ENCODE results near the gene MAST1.

- RRBS, result 4% methylated on average over 26 of the region's 64 CpGs
These were observed at the start of gene MAST1 for GRCh38 chr19:12838096-12838815. TSS of gene MAST1 (plus strand) at chr19:12838515.

- RRBS, result 42% methylated on average over 5 of the region's 30 CpGs
These were observed 13.8 kb downstream of the DNASE2 start for GRCh38 chr19:12867396-12867861.

DNA sequence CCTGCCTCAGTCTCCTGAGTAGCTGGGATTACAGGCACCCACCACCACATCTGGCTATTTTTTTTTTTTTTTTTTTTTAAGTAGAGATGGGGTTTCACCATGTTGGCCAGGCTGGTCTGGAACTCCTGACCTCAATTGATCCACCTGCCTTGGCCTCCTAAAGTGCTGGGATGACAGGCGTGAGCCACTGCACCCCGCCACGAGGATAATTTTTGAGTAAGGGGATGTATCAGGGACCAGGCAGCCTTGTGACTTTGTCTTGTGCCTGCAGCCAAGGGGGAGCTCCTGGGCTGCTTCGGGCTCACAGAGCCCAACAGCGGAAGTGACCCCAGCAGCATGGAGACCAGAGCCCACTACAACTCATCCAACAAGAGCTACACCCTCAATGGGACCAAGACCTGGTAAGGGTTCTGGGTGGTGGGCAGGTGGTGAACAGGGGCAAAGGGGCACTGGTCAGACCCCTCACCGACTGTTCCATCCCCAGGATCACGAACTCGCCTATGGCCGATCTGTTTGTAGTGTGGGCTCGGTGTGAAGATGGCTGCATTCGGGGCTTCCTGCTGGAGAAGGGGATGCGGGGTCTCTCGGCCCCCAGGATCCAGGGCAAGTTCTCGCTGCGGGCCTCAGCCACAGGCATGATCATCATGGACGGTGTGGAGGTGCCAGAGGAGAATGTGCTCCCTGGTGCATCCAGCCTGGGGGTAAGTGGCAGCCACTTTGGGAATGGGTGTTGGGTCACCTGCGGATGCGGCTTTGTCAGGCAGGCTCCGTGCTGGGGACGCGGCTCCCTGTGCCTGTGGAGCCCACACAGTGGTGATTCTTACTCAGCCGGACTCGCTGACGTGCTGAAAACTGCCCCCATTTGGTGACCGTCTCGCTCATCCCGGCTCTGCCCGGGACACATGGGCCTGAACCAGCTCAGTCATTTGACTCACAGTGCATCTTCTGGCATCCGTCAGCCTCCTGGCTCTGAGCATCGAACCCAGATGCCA lies 5.1 kb downstream of the GCDH start:
- RRBS, result 97% methylated on average over 6 of the region's 30 CpGs

GRCh38 chr19:12947700-12948441 lies 2.2 kb downstream of the RAD23A start:
- RRBS, result no CpG with 5 or more reads among the region's 21 CpGs

- RRBS, result no CpG with 5 or more reads among the region's 4 CpGs
These were observed 5.4 kb downstream of the GADD45GIP1 start for GRCh38 chr19:12951572-12952023.

DNA sequence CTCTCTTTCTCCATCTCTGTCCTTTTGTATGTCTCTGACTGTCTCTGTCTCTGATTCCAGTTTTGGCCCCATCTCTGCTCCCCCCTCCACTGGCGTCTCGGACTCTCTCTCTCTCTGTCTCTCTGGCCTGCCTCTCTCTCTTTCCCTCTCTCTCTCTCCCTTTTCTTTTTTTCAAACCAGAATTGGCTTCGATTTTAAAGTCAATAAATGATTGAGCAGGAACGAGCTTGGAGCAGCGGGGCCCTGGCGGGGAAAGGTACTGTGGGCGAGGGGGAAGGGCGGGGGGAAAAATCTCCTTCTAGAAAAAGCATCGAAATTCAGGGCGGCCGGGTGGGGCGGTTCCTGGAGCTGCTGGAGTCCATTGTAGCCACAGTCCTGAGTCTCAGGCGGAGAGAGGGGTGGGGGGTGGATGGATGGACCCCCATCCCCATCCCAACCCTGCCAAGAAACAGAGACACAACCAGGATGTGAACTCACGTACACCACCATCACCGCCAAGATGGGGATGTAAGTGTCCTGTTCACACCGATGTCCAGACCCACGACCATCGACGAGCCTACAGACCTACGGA lies 3.0 kb downstream of the NFIX start:
- RRBS, result no CpG with 5 or more reads among the region's 20 CpGs

DNA sequence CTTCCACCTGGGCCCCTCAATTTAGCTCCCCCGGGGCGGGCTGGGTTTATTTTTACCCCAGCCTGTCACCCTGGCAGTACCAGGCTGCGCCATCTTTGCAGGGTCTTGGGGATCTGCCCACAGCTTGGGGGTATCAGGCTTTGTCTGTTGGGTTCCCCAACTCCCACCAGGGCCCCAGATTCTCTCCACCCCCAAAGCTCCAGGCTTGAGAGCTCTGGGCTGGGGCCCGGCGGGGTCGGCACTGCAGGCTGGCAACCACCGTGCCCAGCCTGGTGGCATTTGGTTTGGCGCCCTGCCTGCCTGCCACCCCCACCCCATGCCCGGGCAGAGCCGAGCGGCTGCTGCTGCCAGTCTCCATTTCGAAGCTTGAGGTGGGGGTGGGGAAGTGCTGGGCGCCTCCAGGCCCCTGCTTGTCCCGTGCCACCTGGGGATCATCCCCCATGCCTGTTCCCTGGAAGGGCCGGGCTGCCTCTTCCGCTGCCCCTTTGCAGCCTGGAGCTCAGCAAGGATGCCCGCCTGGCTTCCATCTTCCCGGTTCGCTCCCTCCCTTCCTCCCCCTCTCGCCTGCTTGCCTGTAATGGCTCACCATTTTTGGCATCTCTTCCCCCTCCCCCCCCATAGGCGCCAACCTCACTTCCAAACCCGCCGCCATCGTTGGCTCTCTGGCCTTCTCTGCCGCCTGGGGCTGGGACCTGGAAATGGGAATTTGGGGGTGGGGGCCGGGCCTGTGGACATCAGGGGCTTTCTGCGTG lies 11.5 kb downstream of the NFIX start:
- RRBS, result 89% methylated on average over 10 of the region's 27 CpGs

- RRBS, result no CpG with 5 or more reads among the region's 11 CpGs
These were observed 26.8 kb downstream of the NFIX start for GRCh38 chr19:13022097-13022512.

GRCh38 chr19:13031380-13032688 lies 36.6 kb downstream of the NFIX start:
- RRBS, result no CpG with 5 or more reads among the region's 20 CpGs

- RRBS, result no CpG with 5 or more reads among the region's 9 CpGs
These were observed 42.0 kb downstream of the NFIX start for GRCh38 chr19:13037175-13037691.

DNA sequence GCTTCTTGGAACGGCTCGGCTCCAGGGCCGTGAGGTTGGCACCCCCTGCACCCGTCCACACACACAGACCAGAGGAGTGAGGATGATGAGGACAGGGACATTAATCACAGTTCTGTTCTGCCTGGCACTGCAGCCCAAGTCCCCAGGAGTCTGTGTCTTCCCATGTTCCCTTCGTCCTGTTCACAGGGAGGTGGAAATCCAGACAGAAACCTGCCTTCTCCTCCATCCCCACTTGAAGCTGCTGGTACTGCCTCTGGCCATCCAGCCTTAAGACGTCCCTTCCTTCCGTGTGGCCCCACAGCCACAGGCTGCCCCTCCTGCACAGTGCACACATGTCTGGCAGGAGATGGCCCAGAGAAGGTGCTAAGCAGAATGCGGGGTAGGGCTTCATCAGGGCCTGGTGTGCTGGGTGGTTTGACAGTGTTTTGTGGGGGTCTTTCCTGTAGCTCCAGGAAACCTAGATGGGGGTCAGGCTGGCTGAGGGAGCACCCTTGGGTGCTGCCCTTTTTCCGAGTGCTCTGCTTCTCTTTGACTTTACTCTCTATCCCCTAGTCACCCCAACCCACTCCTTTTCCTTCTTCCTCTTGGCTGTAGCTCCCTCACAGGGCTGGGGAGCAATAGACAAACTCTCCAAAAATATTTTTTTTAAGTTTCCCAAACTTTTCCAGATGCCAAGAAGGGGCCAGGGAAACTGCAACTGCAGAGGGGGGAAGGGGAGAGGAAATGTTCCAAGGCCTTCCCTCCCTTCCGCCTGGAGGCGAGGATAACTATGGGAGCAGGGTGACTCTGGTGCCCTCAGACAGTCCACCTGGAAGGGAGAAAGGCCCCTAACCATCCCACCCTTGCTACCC lies 49.7 kb downstream of the LYL1 start:
- RRBS, result no CpG with 5 or more reads among the region's 11 CpGs

GRCh38 chr19:13054588-13055674 lies 47.7 kb downstream of the LYL1 start:
- RRBS, result 80% methylated on average over 2 of the region's 29 CpGs

DNA sequence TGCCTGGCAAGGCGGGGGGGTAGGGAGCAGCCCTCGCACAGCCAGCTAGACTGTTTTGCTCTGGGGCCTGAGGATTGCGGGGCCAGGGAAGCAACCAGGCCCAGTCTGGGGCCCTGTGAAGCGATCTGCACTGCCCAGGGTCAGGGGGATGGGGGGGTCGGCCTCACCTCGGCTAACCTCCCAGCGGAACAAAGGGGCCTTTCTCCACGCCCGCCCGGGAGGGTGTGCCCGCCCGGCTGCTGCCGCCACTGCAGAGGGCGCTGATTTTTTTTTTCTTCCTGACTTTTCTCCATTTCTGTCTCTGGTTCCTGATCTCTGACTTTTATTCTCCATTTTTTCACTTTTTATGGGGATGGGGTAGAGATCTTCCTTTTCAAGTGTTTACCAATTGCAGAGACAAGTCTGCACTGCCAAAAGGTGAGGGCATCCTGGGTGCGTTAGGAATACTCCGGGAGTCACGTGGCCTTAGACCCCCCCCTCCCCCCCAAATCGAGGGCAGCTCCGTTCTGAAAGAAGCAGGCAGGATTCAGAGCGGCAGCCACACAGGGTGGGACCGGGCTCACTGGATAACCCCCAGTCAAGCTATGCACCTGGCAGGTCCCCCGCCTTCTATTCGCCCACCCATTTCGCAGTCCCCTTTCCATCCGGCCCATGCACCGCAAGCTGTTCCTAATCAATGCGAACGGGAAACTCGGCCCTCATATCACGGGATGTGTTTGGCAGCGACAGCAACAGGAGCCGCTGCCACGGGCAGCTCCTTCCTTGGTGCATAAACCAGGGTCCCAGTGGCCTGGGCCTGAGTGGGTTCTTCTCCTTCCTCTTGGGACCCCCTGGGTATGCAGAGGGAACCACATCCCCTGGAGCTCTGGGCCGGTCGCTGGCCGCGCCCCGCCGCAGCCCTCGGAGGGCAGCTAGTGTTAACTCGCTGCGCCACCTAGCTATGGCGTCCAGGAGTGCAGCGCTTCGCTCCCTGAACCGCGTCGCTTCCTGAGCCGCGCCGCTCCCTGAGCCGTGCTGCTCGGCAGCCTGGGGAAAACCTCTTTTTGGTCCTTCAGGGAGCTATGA lies 41.7 kb downstream of the LYL1 start:
- RRBS, result 7% methylated on average over 6 of the region's 53 CpGs

- RRBS, result 88% methylated on average over 5 of the region's 34 CpGs
These were observed 32.0 kb downstream of the LYL1 start for GRCh38 chr19:13070442-13071260.

- RRBS, result no CpG with 5 or more reads among the region's 7 CpGs
These were observed 30.4 kb downstream of the LYL1 start for GRCh38 chr19:13072251-13072619.

GRCh38 chr19:13097335-13098259 lies 5.1 kb downstream of the LYL1 start:
- RRBS, result 4% methylated on average over 18 of the region's 71 CpGs

DNA sequence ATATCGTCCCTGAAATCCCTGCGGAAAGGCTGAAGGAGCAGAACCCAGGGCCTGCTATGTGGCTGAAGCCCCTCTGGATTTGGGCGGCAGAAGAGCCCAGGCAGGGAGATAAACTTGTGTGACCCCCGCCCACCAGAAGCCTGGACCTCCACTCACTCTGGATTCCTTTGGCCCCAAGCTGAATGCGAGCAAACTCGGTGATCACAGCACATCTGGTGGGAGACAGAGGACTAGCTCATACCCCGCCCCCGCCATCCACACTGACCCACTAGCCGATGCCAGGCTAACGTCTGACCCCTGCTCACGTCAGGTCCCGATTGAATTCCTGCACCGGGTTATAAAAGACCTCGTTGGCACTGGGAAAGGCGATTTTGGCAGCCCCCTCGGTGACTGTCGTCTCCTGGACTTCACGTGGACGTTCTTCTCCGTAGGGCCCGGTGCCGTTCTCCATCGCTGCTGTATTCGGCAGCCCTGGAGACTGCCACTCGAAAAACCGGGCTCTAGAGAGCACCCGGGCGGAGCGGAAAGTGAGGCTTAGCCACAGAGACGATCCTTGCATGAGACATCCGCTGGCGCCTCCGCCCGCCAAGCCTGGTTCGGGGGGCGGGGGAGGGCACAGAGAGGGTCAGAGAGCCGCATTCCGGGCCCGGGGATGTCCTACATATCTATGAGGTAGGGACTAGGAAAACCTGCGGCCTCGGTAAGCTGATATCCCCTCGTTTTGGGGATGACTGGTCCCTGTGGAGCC lies 525 bp downstream of the TRMT1 start:
- RRBS, result 3% methylated on average over 9 of the region's 42 CpGs

- RRBS, result no CpG with 5 or more reads among the region's 14 CpGs
These were observed 166.3 kb downstream of the CACNA1A start for GRCh38 chr19:13339899-13340395.

DNA sequence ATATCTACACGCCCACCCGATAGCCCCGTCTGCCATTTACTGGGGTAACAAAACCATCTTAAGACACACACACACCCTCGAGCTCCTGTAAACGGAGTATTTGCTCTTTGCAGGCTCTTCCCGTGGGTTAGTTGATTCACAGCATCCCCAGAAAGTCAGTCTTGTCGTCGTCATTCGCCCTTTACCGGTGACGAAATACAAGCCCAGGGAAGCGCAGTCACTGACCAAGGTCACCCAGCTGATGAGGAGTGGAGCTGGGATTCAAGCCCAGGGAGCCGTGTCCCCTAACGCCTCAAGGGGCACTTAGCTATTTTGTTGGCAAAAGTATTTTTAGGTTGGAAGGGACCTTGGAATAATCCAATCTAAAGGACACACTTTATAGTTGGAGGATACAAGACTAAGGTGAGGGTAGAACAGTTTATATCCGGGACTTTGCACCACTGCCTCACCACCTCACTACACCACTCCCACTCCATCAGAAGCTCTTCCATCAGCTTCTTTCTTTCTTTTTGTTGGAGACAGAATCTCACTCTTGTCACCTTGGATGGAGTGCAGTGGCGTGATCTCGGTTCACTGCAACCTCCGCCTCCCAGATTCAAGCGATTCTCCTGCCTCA lies 919 bp downstream of the YJU2B start:
- RRBS, result no CpG with 5 or more reads among the region's 19 CpGs

DNA sequence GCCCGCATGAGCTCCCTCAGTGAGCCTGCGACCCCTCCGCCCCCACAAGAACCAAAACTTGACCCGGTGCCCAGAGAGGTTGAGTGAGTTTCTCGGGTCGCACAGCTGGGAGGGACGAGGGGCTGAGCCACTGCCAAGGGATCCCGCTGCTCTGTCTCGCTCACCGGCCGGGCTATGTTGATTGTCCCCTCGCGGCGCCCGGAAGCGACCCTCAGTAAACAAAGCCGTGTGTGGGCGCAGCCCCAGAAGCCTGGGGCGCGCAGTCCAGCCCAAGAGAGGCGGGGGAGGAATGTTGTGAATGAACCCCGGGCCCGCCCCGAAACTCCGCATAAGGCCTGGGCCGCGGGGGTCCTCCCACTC lies 410 bp upstream of the ZSWIM4 start:
- RRBS, result 3% methylated on average over 11 of the region's 27 CpGs

All from HL-60 (cell line).